CD14-positive monocyte (primary cell): ENCODE results near the genes PDC and PLA2G4A.

- CAGE, long polyA plus RNA = no peak
Measured at GRCh38 chr1:183511364-183511987, 39.2 kb downstream of the SMG7 start.

DNA sequence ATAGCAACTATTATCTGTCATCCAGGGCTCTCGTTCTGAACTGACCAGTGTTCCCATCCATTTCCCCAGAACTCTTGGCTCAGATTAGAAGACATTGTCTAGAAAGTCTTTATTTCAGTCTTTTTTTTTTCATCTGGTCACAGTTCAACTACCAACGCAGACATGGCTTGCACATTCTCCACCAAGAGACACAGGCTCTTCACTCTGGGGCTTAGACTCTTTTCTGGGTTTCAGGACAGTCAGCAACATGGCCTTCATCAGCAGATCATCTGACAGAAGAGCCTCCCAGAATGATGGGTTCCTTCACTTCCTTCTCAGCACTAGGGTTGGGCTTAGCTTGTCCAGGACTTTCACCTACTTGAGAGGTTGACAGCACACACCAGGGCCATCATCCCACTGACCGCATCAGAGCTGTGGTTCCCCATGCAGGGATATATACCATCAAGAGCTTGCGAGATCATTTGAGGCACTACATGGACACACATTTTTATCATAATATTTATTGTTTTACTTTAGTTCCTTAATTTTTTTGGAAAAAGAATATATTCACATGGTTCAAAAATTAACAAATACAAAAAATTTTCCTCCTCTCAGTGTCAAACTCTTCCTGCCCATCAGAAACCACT, 10.3 kb upstream of the NCF2 start:
- CAGE, long polyA plus RNA = no peak

DNA sequence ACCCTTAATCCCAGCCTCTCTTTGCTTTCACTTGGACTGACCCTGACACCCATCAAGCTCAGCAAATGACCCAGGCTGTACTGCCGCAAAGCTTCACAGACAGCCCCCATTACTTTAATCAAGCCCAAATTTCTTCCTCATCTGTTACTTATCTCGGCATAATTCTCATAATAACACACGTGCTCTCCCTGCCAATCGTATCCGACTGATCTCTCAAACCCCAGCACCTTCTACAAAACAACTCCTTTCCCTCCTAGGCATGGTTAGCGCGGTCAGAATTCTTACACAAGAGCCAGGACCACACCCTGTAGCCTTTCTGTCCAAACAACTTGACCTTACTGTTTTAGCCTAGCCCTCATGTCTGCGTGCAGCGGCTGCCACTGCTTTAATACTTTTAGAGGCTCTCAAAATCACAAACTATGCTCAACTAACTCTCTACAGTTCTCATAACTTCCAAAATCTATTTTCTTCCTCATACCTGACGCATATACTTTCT, 18.6 kb downstream of the ARPC5 start:
- CAGE, long polyA plus RNA = no peak

DNA sequence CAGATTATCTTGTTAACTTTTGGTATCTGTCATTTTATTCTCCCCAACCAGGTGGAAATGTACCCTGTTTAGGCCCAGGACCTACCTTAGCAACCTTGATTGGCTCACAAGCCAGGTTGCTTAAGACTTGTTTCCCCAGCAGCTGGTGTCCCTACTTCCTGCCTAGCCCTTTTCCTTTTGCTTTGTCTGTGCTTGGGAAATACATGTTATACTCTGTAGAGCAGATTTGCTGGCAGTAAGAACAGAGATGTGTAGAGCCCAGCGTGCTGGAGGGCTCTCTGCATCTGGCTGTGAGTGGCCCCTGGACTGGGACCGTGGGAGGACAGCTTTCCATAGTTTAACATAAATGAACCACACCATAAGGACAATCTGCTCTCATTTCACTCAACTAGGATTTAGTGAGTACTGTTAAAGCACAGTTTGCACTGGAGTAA, 540 bp downstream of the APOBEC4 start:
- CAGE, long polyA plus RNA = no peak

DNA sequence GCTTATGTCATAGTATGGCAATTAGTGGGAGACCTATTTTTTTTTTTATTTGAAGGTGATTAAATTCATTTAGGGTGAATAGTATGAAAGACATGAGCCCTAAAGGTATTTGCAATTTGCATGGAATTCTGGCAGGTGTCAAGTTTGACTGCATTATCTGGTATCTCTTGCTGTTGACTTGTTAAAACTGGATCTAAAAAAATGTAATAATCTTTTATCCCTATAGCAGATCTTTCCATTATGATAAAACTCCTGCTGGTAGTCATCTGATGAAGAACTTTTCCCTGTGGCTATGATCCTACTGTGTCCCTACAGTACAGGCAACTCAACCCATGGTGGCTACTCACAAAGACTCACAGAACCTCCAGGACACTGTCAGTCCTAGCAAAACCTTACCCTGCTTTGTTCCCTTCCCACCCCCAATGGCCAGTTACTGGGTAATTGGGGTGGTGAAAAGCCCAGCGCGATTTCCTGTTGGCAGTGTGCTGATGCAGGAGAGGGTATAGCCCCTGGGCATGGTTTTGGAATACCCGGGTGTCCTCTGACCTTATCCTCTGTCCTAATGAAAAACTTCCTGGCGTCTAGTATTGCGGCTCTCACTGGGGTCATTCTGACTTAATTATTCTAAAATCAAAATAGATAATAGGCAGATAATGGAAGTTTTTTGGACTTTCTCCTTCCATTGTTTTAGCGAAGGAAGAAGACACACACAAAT, 600 bp upstream of the RGL1 start:
- CAGE, long polyA plus RNA = no peak

GRCh38 chr1:183894895-183895491, 90.1 kb downstream of the RGL1 start:
- CAGE, long polyA plus RNA = no peak

- CAGE, long polyA plus RNA = no peak
Measured at GRCh38 chr1:184453185-184454196, 66.7 kb downstream of the C1orf21 start.

DNA sequence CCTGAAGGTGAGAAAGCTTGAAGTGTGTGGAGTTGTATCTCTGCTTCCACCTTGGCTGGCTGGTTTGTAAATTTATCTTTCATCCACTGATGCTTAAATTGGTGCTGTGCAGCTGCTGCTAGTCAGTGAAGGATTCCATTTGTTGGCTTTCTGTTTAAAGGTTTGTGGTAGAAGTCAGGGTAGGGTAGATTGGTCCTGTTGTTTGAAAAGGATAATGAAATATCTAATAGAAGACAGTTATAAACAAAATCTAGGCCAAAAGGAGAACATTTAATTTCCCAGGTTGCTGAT, 105.7 kb downstream of the C1orf21 start:
- CAGE, long polyA plus RNA = no peak

- CAGE, long polyA plus RNA = no peak
Measured at GRCh38 chr1:184510183-184510767, 123.4 kb downstream of the C1orf21 start.

DNA sequence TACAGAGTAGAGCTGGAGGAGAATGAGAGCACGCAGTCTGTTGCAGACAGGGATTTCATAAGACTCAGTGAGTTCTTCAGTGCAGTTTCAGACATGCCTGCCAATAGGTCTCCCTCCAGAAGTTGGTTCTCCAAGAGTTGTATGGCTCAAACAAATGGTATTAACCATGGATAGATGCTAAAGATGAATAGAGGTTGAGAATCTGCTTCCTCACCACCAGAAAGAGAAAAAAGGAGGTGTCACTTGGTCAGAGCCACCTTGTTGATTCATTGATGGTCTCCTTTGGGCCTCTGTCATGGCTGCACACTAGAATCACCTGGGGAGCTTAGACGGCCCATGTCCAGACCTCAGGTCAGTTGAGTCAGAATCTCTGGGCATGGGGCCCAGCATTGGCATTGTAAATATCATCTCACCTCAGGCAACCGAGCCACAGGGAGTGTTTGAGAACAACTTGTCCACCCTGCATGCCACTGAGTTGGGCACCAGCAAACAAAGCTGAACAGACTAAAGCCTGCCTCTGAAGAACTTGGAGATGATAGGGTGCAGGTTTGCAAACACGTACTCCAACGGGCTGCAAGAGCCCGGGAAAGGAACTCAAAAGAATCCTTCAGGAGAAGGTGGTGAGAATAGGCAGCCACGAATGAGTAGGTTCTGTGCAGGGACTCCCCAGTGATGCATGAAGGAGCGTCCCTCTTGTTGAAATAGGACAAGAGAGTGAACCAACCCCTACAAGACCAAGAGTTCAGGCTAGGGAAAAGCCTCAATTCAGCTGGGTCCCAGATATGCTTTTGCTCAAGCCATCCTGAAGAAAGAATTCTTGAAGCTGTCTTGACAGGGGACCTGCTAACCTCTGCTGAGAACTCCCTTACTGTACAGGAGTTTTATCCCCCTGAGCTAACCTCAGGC, 121.8 kb downstream of the EDEM3 start:
- CAGE, long polyA plus RNA = no peak

- CAGE, long polyA plus RNA = no peak
Measured at GRCh38 chr1:184838615-184839177, 84.0 kb upstream of the EDEM3 start.

- CAGE, long polyA plus RNA = no peak
Measured at GRCh38 chr1:184882560-184883013, 91.7 kb downstream of the NIBAN1 start.

DNA sequence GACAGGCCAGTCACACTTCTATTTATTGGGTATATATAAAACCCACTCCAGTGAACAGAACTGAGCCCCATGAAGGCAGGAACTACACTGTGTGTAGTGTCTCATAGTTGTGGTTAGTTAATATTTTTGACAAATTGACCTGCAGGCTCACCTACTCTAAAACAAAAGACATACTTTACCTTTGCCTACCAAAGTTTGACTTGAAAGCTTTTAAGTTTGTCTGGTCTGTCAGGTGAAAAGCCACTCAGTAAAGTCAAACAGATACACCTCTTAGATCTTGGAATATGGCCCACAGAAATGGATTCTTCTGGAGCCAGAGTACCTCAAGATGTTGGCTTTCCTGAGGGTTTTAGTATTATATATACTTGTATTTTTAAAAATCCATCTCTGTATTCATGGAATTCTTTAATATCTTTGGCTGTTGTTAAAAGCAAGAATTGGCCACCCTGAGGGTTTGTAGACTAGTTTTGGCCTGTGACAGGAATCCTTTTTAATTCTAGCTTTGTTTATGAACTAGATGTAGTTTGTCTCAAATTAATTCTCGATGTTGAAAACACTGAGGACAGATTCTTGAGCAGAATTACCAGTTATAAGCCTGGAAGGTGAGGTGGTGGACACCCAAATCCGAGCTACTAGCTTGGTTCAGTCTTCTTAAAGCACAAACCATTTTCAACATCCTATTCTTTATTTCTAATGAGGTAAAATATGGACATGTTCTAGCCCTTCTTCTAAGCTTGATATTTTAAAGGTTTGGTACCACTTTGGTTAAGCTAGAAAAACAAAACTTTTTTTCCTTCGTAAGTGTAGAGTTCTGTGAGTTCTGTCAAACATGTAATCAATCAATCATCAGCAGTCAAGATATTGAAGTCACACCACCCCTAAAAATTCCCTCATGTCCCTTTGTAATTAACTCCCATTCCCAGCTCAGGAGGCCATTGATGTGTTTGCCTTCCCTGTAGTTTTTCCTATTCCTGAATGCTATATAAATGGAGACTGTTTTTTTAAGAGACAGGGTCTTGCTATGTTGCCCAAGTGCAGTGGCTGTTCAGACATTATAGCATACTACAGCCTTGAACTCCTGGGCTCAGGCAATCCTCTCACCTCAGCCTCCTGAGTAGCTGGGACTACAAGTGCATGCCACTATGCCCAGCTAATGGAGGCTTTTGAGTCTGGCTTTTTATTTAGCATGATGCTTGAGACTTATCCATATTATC, 23.3 kb downstream of the IVNS1ABP start:
- CAGE, long polyA plus RNA = no peak

DNA sequence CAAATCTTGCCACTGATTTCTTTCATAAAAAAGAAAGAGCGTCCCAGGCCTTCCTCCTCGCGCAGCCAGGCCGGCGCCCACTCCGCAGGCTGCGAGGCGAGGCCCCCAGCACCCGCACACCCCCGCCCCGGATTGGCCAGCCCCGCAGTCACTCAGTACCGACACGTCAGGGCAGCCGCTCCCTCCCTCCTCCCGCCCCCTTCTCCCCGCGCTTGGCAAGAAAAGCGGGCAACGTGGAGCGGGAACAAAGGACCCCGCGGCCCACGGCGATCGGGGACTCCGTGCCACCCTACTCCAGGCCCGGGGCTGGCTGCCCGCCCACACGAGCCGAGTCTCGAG, 934 bp downstream of the IVNS1ABP start:
- CAGE, long polyA plus RNA = no peak

DNA sequence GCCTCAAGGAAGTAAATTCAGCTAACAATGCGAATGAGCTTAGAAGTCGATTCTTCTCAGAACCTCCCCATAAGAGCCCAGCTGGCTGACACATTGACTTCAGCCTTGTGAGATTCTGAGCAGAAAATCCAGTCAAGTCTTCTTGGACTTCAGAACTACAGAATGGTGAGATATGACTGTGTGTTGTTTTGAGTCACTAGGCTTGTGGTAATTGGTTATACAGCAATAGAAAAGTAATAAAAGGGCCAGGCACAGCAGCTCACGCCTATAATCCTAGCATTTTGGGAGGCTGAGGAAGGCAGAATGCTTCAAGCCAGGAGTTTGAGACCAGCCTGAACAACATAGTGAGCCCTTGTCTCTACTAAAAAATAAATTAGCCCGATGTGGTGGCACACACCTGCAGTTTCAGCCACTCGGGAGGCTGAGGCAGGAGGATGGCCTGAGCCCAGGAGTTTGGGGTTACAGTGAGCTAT, 161.9 kb upstream of the IVNS1ABP start:
- CAGE, long polyA plus RNA = no peak

DNA sequence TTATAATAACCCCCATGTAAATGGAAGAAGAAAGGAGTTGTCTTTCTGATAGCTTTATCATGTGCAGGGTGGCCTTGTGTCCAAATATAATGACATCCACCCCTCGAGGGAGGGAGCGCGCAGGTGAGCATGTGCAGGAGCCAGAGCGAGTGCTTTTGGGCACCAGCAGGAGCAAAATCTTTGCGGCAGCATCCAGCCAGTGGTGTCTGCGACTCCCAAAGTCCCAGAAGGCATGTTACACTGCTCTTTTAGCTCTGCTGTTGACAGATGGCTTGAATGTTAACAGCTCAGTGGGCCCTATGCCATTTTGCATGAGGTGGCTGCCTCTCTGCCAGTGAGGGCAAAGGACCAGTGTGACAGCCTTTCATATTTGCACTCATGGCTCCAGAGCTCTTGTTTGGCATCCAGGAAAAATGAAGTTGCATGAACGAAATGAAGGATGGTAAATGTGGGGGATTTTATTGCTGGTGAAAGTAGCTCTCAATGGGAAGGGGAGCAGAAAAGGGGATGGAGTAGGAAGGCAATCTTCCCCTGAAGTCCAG, 146.7 kb downstream of the HMCN1 start:
- CAGE, long polyA plus RNA = no peak

- CAGE, long polyA plus RNA = no peak
Measured at GRCh38 chr1:186460958-186461284, at the start of gene PDC. TSS of gene PDC (minus strand) at chr1:186461114.

GRCh38 chr1:186828638-186829170, at the start of gene PLA2G4A:
TSS of gene PLA2G4A (plus strand) at chr1:186828949.
- CAGE, long polyA plus RNA = start-site peak on the plus strand at chr1:186828958-186828993, 148 and 222 reads in 2 replicates

- CAGE, long polyA plus RNA = no peak
Measured at GRCh38 chr1:187409273-187409770, 580.6 kb downstream of the PLA2G4A start.

GRCh38 chr1:189762621-189763002, 715.1 kb downstream of the BRINP3 start:
- CAGE, long polyA plus RNA = no peak